Body of pancreas (tissue), 2 donors: ENCODE results near the genes ANGPTL8, EPOR, ELOF1, ZNF700, ZNF433, ZNF878 and ZNF563.

DNA sequence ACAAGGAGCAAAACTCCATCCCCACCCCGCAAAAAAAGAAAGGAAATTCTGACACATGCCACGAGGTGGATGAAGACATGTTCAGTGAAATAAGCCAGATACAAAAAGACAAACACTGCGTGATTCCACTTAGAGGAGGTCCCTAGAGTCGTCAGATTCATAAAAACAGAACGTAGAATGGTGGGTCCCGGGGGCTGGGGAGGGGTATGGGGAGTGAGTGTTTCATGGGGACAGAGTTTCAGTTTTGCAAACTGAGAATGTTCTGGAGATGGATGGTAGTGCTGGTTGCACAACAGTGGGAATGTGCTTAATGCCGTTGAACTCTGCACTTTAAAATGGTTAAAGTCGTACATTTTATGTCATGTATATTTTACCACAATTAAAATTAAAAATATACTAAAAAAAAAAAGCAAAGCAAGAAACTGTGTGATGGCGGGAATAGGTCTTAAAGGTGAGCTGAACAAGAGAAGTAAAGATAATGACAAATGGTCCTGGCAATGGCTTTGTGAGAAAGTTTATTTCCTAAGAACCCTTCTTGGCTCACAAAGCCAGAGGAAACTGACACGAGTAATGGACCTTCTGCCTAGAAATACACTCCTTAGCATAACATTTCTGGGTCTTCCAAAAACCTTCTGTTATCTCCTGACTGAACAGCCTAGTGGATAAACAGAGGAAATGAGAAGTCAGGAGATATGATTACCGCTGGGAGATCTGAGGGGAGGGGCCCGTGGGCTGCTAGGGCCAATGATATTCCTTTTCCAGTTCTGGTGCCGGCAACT, 4.2 kb upstream of the SPC24 start:
- PRO-cap, result no peak
- RAMPAGE, long total RNA, 2 experiments, result no peak in any of the 2 experiments

DNA sequence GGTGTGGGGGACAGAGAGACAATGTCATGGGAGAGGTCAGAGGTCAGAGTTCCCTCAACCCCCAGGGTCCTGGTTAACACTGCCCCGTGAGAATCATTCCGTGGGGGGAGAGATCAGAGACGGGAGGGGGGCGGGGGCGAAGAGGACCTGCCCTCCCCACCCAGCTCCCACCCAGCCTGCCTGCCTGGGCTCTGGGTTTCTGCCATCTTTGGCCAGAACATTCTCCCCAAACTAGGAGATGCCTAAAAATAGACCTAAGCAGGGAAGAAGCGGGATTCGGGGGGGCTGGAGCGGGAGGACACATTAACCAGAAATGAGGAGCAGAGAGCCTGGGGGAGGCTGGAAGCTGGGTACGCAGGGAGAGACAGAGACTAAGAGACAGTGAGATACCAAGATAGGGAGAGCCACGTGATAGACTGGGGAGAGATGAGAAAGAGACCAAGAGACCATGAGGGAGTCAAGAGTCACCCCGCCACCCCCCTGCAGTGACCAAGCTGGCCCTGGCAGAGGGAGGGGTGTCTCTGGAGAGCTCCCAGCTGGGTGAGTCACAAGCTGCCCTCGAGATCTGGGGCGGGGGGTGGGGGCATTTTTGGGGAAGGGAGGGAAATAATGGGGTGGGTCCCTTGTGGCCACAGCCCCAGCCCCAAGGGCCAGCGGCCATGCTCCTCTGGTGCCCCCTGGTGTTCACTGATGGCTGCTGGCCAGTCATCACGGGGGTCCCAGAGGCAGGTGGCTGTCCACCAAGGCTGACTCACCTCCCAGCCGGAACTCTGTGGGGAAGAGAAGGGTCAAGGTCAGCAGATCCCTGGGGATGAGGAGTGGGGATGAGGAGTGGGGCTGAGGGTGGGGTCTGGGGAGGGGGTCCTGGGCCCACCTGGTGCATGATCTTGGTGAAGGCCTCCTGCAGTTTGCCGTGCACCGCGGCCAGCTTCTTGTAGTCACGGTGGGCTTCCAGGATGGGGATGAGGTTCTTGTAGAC, 6.3 kb upstream of the KANK2 start:
- PRO-cap, result no peak
- RAMPAGE, long total RNA, 2 experiments, result start-site peak on the minus strand in 1 of 2 experiments, centred at position 977 of the sequence, 5 reads per replicate

DNA sequence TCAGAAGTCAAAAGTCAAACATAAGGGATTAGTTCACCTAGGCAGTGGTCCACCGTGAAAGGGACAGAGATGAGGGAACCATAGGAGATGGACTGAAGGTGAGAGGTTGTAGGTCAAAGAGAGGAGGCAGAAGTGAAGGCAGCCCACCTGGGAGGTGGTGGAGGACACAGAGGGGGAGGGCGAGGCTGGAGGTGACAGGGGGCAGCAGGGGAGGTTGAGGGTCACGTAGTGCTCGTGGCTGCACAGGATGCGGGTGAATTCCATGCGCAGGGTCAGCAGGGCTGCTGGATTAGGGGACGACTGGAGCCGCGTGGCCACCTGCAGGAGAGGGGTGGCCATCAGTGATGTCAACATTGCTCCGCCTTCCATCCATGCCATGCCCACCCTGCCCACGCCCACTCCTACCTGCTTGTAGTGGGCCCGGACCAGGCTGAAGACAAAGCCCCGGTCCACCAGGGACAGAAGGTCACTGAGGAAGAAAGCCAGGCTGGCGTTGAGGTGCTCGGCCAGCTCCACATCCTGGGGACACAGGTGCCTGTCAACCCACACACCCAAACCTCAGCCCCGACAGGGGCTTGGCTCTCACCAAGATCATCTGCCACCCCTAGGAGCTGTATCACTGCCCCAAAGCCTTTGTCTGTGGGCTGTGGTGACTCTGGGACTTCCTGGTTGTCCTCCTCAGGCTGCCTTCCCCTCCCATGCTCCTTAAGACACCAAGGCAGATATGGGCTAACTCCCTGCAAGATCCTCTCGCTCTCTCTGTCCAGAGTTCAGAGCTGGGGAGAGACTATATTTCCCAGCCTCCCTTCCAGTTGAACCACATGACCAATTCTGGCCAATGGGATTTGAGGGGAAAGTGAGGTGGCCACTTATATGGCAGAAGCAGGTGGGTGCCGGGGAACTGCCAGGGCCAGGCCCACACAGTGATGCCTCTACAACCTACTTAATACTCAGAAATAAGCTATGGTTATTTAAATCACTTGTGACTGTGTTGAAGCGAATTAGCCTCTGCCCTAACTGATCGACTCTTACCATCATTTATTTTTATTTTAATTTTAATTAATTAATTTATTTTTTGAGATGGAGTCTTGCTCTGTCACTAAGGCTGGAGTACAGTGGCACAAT, 16.5 kb upstream of the ANGPTL8 start:
- PRO-cap, result no peak
- RAMPAGE, long total RNA, 2 experiments, result start-site peak on the minus strand in 1 of 2 experiments, centred at position 640 of the sequence, 6 reads per replicate

DNA sequence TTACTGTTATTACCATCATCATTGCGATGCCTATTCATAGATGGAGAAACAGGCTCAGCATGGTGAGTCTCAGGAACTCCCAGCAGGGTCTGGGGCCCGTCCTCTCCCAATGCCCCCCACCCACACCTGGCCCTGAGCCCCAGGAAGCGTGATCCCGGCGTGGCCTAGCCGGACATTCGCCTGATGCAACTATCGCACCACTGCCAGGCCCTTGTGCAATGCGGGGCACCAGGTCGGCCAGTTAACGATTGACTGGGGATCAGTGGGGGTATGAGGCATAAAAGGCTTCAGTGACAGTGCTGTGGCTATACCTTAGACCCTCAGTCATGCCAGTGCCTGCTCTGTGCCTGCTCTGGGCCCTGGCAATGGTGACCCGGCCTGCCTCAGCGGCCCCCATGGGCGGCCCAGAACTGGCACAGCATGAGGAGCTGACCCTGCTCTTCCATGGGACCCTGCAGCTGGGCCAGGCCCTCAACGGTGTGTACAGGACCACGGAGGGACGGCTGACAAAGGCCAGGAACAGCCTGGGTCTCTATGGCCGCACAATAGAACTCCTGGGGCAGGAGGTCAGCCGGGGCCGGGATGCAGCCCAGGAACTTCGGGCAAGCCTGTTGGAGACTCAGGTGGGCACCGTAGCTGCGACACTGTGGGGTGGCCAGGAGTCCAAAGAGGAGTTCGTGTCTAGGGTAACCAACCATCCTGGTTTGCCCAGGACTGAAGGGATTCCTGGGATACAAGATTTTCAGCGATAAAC, at the start of gene ANGPTL8:
Gene ANGPTL8 (plus strand): TSS at position 308 of the 754 bp plus-strand sequence.
- PRO-cap, result no peak
- RAMPAGE, long total RNA, 2 experiments, result no peak in any of the 2 experiments

DNA sequence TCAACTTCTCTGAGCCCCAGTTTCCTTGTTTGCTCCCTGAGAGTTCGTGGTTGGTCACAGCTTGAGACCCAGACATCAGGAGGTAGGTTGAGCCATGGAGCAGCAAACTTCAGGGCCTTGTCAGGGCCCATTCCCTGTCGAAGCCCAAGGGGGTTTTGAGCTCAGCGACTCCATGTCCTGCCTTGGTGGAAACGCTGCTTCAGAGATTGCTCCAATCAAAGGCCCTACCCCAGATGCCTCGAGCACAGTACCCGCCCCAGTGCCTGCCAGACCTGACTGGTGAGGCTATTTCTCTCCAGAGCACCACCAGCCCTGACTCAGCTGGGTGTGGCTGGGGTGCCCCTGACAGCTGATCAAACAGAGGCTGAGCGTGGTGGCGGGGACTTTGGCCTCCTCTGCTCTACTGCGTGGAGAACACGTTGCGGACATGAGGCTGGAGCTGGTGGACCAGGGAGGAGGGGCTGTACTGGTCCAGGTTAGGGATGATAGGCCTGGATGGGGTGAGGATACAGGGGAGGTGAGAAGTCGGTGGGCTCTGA, 3.3 kb upstream of the DOCK6 start:
- PRO-cap, result bidirectional peak, plus-strand start at position 245 of the sequence, minus-strand start at position 278 of the sequence
- RAMPAGE, long total RNA, 2 experiments, result no peak in any of the 2 experiments

GRCh38 chr19:11322227-11323001, 17.0 kb downstream of the RAB3D start:
- PRO-cap, result unidirectional peak, minus-strand start at chr19:11322345
- RAMPAGE, long total RNA, 2 experiments, result no peak in any of the 2 experiments

GRCh38 chr19:11361474-11361944, 6.3 kb downstream of the PLPPR2 start:
- PRO-cap, result no peak
- RAMPAGE, long total RNA, 2 experiments, result no peak in any of the 2 experiments

DNA sequence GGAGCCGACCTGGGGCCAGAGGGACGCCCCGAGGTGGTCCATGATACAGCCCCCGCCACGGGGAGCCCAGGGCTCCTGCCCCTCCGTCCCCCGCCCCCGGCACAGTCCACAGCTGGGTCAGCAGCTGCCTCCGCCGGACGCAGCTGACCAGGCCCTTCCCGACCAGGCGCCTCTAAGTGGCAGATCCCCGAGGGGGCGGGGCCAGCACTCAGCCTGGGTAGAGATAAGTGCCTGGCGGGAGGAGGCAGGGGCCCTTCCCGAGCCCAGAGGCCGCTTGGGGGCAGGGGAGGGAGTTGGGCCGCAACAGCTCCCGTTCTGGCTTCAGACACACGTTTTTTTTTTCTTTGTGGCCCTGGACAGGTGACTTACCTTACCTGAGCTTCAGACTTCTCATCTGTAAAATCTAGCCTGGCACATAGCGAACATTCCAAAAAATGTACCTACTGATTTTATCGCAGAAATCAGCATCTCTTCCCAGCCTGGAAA, at the start of gene EPOR:
Gene EPOR (minus strand): TSS at position 149 of the 486 bp plus-strand sequence.
- PRO-cap, result bidirectional peak, plus-strand start at position 283 of the sequence, minus-strand start at position 174 of the sequence
- RAMPAGE, long total RNA, 2 experiments, result no peak in any of the 2 experiments

DNA sequence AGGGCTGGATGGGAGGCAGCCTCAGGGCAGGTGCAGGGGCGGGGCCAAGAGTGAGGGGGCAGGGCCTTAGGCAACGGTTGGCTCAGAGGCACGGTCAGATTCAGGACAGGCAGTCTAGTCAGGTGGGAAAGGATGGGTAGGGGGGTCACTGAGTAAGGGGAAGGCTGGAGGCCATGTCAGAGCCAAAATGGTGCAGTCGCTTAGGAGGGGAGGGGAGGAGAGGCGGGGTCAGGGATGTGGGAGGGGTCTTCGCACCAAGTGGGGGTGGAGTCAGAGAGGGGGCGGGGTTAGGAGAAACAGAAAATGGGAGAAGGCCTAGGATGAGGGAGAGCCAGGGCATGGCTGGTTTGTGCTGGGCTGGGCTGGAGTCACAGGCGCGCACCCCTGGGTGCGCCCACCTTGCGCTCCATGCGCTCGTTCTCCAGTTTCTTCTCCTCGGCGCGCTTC, 6.7 kb upstream of the RGL3 start:
- PRO-cap, result no peak
- RAMPAGE, long total RNA, 2 experiments, result no peak in any of the 2 experiments

GRCh38 chr19:11436004-11436557, 646 bp downstream of the PRKCSH start:
- PRO-cap, result no peak
- RAMPAGE, long total RNA, 2 experiments, result no peak in any of the 2 experiments

DNA sequence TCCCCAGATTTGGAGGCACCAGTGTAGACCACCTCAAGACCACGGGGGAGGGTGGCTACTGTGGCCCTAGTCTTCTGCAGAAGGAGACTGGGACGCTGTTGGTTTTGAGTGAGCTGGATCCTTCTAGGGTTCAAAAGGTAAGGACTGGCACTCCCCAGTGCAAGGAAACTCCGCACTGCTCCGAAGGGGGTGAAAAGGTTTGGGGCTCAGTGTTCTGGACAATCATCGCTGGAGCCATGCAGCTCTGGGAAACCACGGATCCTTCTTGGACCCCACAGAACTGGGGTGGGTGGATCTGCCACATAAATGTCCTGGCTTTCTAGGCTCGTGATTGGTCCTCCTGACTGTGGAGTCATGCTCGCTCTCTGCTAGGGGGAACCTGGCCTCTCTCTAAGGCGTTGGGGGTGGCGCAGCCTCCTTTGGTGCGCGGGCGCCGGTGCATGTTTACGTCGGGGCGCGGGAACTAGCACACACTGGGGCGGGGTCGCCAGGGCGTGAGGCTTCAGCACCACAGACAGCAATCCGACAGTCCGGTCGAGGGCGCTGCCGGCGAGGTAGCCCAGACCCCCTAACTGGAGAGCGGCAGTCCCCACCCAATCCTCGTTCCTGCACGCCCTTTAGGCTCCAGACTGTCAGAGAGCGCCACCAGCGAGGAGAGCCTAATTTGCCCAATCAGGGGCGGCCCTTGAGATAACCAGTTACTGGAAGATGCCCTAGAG, 777 bp upstream of the ELAVL3 start:
- PRO-cap, result no peak
- RAMPAGE, long total RNA, 2 experiments, result no peak in any of the 2 experiments

GRCh38 chr19:11559078-11559774, at the start of gene ELOF1:
Gene ELOF1 (minus strand): TSS chr19:11559230.
- PRO-cap, result bidirectional peak, plus-strand start at chr19:11559448, minus-strand start at chr19:11559197; bidirectional peak, plus-strand start at chr19:11559671, minus-strand start at chr19:11559638
- RAMPAGE, long total RNA, 2 experiments, result start-site peak on the plus strand in 1 of 2 experiments, at chr19:11559320-11559444 at its widest, 24 reads per replicate; start-site peak on the minus strand in 2 of 2 experiments, at chr19:11559201-11559248 at its widest, 175 to 386 reads per replicate

- PRO-cap, result no peak
- RAMPAGE, long total RNA, 2 experiments, result no peak in any of the 2 experiments
Measured at GRCh38 chr19:11574584-11575307, 2.7 kb downstream of the ACP5 start.

GRCh38 chr19:11617504-11618625, 20.6 kb downstream of the ZNF627 start:
- PRO-cap, result no peak
- RAMPAGE, long total RNA, 2 experiments, result no peak in any of the 2 experiments

DNA sequence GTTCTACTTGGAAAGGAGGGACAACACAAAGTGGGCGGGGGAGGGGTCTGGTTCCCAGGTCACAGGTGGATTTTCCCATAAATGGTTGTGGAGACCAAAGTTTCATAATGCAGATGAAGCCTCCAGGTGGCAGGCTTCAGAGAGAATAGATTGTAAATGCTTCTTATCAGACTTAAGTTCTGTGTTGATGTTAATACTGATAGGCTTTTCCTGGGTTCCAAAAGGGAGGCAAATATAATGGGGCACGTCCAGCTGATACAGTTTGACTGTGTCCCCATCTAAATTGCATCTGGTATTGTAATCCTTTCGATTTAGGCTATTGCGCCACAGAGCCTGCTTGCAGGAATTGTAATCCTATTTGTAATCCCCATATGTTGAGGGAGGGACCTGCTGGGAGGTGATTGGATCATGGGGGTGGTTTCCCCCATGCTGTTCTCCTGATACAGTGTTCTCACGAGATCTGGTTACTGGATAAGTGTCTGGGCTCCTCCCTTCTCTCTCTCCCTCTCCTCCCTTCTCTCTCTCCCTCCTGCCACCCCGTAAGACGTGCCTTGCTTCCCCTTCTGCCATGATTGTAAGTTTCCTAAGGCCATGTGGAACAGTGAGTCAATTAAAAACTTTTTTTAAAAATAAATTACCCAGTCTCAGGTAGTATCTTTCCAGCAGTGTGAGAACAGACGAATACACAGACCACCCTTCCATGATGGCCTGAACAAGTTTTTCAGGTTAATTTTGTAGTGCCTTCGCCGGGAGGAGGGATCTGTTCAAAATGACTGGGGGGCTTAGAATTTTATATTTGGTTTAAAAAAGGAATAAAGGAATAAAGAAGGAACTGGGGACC, 44.9 kb downstream of the ZNF823 start:
- PRO-cap, result no peak
- RAMPAGE, long total RNA, 2 experiments, result no peak in any of the 2 experiments

DNA sequence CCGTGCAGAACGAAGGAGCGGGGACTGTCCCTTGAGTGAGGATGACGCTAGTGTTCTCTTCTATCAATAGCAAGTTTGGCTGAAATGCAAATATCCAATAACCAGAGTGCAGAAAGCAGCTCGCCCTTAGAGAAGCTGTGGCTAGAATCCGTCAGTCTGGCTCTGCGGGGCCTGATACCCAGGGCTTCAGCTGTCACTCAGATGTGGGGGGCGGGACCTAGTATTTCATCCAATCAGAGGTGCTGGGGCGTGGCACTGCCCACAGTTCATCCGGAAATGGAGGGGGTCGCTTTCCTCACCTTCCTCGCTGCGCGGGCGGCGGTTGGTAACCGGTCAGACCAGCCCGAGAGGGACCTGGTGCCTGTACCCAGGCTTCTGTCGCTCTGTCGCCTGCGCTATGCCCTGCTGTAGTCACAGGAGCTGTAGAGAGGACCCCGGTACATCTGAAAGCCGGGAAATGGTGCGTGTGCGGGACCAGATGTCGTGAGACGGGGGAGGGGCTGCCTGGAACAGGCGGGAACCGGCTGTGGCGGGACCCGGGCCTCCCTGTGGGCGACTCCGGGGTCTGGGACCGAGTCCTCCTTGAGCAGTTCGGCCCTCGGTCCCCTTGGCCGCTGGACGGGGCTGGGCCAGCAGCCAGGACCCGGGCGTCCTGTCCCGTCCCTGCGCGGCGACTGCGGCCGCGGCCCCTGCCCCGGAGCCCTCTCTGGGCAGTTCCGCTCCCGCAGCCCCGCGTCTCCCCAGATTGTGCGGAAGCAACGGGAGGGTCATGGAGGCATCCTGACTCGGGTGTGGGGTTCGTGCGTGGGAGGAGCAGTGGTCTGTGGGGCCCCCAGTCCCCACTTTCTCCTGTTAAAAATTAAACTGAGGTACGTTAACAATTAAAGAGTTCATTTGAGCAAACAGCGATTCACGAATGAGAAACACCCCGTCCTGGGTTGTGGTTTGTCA, at the start of gene ZNF700:
Gene ZNF700 (plus strand): TSS at position 294 of the 951 bp plus-strand sequence.
- PRO-cap, result bidirectional peak, plus-strand start at position 269 of the sequence, minus-strand start at position 164 of the sequence; unidirectional peak, plus-strand start at position 589 of the sequence
- RAMPAGE, long total RNA, 2 experiments, result start-site peak on the plus strand in 2 of 2 experiments, centred at positions 294 to 298 of the sequence, 44 to 66 reads per replicate

DNA sequence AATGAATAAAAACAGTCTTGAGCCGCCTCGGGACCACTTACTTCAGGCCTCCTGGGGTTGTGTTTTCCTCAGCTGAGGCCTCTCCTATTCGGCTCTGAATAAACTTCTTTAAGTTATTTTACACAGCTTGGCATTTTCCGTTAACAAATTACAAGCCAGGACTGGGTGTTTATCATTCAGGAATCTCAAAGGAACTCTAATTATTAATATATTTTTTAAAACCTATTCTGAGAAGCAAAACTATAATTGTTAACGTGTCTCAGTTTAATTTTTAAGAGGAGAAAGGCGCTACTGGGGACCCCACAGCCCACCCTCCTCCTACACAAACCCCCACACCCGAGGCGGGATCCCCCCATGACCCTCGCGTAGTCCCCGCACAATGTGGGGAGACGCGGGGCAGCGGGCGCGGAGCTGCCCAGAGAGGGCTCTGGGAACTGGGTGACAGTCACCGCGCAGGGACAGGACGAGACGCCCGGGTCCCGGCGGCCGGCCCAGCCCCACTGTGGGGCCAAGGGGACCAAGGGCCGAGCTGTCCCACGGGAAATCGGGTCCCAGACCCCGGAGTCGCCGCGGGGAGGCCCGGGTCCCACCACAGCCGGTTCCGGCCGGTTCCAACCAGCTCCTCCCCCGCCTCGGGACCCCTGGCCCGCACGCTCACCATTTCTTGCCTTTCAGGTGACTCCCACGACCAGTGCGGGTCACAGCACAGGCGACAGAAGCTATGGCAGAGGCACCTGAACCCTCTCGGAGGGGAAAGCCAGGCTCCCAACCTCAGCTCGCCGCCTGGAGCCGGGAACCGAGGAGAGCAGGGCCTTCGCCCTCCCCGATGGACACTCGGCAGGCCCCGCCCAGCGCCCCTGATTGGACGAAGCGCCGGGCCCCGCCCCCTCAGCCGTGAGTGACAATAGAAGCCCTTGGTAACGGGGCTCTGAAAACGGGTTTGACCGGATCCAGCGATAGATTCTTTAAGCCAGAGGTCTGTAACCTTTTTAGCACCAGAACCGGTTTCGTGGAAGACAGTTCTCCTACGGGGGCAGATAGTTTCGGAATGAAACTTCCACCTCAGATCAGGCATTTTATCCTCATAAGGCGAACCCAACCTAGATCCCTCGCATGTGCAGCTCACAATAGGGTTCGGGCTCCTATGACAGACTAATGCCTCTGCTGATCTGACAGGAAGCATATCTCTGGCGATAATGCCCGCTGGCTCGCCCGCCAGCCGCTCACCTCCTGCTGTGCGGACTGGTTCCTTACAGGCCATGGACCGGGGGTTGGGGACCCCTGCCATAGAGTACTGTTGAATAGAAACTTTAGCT, at the start of gene ZNF433:
Gene ZNF433 (minus strand): TSS at position 801 of the 1,316 bp plus-strand sequence.
- PRO-cap, result bidirectional peak, plus-strand start at position 998 of the sequence, minus-strand start at position 785 of the sequence
- RAMPAGE, long total RNA, 2 experiments, result start-site peak on the minus strand in 2 of 2 experiments, centred at positions 815 to 819 of the sequence, 123 to 149 reads per replicate

- PRO-cap, result bidirectional peak, plus-strand start at chr19:12052862, minus-strand start at chr19:12052961
- RAMPAGE, long total RNA, 2 experiments, result no peak in any of the 2 experiments
Measured at GRCh38 chr19:12052395-12053251, at the start of gene ZNF878. Gene ZNF878 (minus strand): TSS chr19:12052961.

GRCh38 chr19:12133112-12133658, 7.0 kb downstream of the ZNF20 start:
- PRO-cap, result no peak
- RAMPAGE, long total RNA, 2 experiments, result no peak in any of the 2 experiments

GRCh38 chr19:12333037-12334126, at the start of gene ZNF563:
Gene ZNF563 (minus strand): TSS chr19:12333633.
- PRO-cap, result bidirectional peak, plus-strand start at chr19:12333832, minus-strand start at chr19:12333659
- RAMPAGE, long total RNA, 2 experiments, result start-site peak on the minus strand in 1 of 2 experiments, at chr19:12333610-12333639 at its widest, 27 reads per replicate